ENCODE data around the genes GPBAR1 and TUBA4A.

DNA sequence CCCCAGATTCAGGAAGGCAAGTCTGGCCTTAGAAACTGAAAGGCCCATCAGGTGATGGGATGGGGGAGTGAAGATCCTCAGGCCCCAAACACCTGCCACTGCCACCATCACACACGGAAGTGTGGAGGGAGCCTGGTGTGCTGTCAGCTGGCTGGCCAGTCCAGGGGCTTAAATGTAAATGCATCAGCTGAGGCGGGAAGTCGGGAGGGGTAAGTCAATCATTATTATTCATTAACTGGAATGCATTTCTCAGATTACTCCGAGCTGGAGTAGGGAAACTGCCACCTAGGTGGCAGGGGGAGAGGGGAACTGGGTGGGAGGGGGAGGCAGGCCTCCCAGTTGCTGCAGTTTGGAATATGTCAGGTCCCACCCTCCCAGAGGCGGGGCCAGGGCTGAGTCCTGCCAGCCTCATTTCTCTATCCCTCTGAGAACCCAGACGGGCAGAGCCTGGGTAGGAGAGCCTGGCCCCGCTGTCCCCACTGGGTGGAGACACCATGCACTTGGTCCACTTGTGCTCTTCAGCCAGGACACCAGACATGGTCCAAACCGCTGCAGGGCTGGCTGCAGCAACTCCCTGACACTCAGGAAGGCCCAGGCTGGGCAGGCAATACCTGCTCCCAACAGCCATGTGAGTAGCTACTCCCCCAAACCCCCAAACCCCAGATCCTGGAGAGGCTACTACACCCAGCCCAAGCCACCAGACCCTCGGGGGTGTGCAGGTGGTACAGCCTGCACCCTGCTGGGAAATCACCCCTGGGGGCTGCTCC lies at the start of gene GPBAR1:
Gene GPBAR1 (plus strand): TSS at position 427 of the 767 bp plus-strand sequence.
- PRO-cap, 2 experiments = no peak in any of the 2 experiments

DNA sequence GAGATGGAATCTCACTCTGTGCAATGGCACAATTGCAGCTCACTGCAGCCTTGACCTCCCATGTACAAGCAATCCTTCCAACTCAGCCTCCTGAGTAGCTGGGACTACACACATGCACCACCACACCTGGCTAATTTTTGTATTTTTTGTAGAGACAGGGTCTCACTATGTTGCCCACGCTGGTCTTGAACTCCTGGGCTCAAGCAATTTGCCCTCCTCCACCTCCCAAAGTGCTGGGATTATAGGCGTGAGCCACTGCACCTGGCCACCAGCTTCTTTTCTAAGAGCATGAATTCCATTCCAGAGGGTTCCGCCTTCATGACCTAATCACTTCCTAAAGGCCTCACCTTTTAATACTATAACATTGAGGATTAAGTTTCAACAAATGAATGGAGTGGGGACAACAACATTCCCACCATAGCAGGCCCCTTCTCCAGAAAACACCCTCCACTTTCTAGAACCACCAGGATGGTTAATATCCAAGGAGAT lies 2.3 kb upstream of the TMBIM1 start:
- PRO-cap, 2 experiments = no peak in any of the 2 experiments

DNA sequence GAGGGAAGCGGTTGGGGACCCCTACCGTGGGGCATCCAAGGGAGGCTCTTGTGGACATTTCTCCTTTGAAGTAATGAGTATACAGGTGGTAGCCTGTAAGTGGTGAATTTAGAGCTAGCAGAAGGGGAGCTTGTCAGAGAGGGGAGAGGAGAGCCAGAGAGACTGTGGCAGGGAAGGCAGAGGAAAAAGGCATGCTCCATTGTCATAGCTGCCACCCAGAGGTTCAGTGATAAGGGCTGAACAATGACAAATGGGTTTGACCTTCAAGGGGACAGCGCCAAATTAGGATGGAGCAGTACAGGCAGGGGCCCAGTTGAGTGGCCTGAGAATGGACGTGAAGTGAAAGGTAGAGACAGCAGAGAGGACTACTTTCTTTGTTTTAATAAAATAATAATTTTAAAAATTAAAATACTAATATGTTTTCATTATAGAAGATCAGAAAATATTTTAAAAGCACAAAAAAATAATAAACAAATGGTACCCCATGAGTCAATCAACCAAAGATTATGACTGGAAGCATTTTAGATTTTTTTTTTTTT lies 15.4 kb upstream of the TMBIM1 start:
- PRO-cap, 2 experiments = no peak in any of the 2 experiments

- PRO-cap, 2 experiments = no peak in any of the 2 experiments
Measured at GRCh38 chr2:218404637-218405036, 5.0 kb downstream of the CTDSP1 start.

DNA sequence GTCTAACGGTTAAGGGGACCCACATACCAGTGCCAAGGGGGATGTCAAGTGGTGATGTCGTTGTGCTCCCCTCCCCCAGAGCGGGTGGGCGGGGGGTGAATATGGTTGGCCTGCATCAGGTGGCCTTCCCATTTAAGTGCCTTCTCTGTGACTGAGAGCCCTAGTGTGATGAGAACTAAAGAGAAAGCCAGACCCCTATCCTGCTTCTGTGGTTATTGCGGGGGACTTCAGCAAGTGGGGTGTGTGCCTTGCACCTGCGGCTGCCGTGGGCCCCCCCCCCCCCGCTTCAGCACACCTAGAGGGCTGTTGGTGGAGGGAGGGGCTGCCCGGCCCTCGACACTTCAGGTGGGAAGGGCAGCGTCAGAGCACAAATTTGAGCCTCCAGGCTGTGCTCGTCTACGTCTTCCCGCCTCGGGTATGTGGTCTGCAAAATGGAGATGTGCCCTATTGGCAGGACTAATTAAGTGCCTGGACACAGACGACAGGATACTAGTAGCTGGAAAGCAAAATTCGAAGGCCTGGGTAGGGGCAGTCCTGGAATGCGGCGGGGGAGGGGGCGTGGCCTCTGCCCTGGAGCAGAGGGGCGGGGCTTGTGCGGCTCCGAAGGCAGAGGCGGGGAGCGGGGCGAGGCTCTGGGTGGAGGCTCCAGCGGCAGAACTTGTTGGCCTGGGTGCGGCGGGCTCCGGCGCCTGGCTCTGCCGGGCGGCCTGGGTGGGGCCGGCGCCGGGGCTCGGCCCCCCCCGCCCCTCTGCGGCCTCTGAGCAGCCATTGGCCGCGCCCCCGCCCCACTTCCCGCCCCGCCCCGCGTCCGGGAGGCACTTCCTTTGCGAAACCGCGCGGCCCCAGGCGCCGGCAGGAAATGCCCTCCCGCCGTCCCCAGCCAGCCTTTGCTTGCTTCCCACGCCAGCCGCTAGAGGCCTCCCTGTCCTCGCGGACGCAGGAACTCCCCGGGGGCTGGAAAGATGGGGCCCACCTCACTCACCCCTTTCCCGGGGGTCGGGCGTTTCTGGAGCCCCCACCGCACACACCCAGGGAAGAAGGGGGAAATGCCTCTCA lies 6.4 kb downstream of the CTDSP1 start:
- PRO-cap, 2 experiments = peak in 1 of 2 experiments; most common plus-strand start position 163 of the sequence (in 1); most common minus-strand start position 663 of the sequence (in 1)

DNA sequence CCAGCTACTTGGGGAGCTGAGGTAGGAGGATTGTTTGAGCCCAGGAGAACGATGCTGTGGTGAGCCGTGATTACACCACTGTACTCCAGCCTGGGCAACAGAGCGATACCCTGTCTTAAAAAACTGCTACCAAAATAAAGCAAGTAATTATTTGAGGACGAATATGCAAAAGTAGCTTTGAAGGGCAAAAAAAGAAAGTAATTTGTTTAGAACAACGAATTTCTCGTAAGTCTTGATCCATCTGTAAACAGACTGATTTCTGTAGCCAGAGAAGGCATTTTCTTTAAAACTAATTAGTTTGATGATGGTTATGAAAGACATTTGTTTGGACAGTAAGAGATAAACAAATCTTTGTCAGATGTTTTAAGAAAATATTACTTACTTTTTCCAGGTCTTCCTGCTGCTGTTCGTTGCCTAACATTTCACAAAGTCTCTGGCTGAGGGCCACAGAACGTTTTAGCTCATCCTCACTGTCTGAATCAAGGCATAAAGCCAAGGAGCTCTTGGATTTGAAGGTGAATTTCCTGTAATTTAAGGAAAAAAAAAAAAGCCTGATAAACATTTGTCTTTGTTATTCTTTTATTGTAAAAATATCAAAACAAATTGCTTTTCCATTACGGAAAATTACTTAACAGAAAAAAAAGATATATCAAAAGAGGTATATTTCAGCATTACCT lies 57.7 kb downstream of the VIL1 start:
- PRO-cap, 2 experiments = no peak in any of the 2 experiments

DNA sequence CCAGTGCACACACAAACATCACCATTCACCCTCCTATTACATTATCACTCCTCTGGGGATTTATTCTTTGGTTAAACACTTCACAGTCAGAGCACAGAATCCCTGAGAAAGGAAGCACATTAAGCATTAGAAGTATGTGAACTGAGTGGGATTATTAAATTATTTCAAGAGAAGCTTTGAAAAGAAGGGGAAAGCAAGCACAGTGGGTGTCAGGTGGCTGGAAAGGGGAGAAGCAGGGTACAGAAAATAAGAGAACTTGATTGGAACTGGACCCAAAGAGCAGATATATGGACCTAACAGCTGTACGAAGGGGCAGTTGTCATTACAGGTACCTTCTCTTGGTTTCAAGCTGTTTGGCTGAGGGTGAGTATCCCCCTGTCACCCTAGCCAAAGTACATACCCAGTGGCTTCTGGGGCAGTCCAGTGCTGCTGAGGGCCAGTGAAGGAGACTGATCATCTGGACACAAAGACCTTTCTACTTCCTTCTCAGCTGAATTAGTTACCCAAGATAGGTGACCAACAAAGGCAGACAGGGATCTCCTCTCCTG lies 24.6 kb upstream of the CYP27A1 start:
- PRO-cap, 2 experiments = no peak in any of the 2 experiments

DNA sequence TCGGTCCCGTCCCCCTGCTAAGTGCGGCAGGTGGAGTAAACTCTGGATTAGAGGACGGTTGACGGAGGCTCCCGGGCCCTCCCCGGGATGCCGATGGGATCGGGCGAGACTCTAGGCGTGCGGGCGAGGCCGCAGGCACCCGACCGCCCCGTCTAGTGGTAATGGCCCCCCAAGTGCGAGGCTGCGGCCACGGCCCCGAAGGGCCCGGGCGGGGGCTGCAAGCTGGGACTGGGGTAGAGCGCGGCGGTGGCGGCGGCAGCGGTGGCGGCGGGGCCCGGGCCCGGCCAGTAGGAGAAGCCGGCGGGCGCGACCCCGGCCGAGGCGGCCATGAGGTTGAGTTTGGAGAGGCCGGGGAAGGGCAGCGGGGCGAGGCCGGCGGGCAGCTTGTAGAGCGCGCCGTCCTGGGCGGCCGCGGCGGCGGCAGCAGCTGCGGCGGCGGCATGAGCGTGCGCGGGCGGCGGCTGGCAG lies 3.4 kb downstream of the FEV start:
- PRO-cap, 2 experiments = no peak in any of the 2 experiments

DNA sequence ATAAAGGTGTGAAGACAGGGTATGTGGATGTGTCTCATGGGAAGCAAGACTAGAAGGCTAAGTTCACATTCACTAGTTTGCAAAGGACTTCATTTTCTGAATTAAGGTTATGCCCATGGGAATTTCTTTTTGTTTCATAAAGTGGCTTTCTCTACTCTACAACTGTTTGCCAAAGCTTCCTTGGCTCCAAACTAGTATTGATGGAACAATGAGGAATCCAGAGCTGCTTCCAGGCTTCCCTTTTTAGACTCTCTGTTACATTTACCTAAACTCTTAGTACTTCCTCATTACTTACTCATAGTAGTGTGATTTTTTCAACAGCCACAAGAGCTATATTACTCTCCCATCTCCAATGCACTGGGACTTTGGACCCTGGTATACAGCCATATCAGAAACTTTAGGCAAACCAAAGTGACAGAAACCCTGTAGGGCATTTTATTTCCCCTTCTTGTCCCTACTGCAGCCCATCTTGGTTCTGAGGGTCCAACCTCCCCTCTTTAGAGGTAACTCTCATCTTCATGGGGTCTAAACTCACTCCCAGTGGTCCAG lies 21.2 kb upstream of the IHH start:
- PRO-cap, 2 experiments = no peak in any of the 2 experiments

DNA sequence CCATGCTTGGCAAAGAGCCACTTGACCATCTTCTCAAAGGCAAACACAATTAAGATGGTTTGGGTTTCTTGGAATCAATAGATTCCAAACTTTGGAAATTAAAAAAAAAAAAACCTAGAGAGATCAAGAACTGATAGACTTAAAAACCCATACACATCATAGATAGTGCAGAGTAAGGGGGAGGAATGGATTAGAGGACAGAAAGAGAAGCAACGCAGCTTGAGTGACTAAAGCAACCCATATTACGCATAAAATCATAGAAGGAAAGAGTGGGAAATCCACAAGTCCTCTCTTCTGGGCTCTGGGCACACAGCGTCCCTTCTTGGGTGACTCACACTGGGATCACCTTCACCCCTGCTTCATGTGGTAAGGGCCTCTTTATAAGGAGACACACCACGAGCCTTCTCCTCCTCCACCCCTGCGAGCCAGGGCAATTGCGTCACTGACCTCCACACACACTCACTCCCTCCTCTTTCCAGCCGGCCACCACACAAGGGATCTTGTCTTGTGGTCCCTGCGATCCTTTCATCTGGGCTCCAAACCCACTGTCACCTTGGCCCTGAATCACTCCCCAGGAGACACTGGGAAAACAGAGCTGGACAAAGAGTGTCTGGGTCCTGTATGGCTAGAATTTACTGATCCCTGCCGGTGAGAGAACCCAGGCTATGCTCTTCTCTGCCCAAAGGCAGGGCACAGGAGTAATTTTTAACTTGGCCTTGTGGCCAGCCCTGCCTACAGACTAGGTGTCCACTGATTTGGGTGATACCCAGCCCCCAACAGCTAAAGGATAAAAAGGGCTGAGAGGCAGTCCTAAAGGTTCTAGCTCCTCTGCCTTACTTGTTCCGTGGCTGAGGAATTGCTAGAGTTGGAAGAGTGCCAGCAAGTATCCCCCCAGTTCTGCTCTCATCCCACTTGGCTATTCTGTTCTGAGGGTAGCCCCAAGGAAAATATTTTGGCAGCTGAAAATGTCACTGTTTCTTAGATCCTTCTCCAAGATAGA lies 35.3 kb downstream of the NHEJ1 start:
- PRO-cap, 2 experiments = no peak in any of the 2 experiments

DNA sequence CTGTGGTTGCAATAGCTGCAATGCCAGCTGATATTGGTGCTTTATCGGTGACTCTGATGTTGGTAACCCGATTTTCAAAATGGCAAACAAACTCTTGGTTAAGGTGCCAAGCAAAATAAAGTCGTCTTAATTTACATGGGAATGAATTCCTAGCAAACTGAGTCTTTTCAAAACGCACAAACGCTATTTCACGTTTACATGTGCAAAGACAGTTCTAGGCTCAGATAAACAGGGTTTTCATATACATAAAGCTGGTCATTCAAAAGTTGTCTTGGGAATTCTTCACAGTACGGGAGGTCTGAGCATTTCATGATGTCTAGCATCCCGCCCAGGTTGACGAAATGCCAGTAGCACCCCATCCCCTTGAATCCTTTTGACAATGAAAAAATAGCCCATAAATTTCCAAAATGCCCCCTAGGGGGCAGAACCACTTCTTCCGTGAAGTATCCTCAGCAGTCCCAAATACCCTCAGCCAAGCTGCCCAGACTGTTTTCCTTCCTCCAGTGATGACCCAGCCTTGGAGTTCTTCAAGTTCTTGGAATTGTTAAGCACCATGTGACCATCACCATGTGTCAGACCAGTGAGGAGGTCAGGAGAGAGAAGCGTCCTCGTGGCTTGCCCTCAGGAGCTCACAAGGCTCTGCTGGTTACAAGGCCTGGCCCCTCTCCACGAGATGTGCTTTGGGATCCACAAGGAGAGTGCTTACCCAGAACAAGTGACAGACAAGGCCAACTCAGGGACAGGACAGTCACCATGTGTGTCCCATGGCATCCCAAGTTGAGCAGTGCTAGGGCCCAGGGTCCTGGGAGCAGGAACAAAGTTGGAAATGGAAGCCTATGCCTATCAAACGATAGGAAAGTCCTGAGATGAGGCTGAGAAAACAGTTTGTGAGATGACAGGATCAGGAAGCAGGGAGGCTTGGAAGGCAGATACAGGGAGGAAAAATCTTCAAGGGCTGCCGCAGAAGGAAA lies 1.4 kb upstream of the SLC23A3 start:
- PRO-cap, 2 experiments = peak in 1 of 2 experiments; most common plus-strand start position 718 of the sequence (in 1); most common minus-strand start position 508 of the sequence (in 1)

GRCh38 chr2:219183043-219183709 lies 5.1 kb downstream of the RETREG2 start:
- PRO-cap, 2 experiments = no peak in any of the 2 experiments

- PRO-cap, 2 experiments = no peak in any of the 2 experiments
Measured at GRCh38 chr2:219214150-219214775, 4.5 kb downstream of the ABCB6 start.

- PRO-cap, 2 experiments = no peak in any of the 2 experiments
Measured at GRCh38 chr2:219222125-219222455, 3.3 kb upstream of the ABCB6 start.

GRCh38 chr2:219253756-219254867 lies at the start of gene TUBA4A:
TUBA4A (minus strand) TSS chr2:219253918.
- PRO-cap, 2 experiments = peak in 1 of 2 experiments; most common plus-strand start chr2:219254093 (in 1); most common minus-strand start chr2:219253916 (in 1)

- PRO-cap, 2 experiments = no peak in any of the 2 experiments
Measured at GRCh38 chr2:219266259-219266642, 12.5 kb upstream of the TUBA4A start.

DNA sequence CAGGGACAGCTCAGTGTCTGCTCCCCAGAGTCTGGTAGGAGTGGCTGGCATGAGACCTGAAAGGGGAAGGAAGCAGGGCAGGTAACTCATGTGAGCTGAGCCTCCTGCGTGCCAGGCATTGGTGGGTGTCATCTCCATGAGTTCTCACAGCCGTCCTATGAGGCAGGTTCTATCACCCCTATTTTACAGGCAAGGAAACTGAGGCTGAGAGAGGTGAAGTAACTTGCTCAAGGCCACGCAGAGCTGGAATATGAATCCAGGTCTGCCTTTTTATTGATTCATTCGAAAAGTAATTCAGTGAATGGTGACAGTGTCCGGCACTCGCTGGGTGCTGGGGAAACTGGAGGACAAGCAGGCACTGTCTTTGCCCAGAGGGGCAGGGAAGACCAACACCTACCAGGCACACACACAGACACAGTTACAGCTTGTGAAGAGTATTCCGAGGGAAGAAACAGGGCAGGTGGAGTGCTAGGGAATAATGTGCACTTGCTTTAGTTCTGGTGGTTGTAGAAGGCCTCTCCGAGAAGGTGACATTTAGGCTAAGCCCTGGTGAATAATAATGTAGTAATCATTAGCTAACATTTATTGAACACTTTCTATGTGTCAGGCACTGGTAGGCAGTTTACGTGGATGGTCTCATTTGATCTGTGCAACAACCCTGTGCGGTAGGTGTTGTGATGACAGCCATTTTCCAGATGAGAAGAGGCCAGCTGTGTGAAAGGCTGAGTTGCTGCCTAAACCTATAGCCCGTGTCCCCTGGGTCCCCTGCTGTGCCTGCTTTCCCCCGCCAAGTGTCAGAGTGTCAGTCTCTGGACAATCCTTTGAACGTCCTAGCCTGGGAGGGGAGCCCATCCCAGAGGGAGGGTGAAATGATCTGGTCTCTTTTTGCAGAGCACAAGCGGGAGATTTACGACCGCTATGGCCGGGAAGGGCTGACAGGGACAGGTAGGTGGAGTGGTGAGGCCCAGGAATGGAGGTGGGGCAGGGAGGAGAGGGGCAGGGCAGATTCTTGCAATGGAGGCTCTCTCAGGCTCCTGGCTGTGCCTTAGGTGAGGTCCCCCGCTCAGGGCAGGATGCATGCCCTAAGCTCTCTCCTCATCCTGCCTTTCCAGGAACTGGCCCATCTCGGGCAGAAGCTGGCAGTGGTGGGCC lies 2.0 kb downstream of the DNAJB2 start:
- PRO-cap, 2 experiments = peak in 1 of 2 experiments; most common plus-strand start position 134 of the sequence (in 1); most common minus-strand start position 342 of the sequence (in 1)

DNA sequence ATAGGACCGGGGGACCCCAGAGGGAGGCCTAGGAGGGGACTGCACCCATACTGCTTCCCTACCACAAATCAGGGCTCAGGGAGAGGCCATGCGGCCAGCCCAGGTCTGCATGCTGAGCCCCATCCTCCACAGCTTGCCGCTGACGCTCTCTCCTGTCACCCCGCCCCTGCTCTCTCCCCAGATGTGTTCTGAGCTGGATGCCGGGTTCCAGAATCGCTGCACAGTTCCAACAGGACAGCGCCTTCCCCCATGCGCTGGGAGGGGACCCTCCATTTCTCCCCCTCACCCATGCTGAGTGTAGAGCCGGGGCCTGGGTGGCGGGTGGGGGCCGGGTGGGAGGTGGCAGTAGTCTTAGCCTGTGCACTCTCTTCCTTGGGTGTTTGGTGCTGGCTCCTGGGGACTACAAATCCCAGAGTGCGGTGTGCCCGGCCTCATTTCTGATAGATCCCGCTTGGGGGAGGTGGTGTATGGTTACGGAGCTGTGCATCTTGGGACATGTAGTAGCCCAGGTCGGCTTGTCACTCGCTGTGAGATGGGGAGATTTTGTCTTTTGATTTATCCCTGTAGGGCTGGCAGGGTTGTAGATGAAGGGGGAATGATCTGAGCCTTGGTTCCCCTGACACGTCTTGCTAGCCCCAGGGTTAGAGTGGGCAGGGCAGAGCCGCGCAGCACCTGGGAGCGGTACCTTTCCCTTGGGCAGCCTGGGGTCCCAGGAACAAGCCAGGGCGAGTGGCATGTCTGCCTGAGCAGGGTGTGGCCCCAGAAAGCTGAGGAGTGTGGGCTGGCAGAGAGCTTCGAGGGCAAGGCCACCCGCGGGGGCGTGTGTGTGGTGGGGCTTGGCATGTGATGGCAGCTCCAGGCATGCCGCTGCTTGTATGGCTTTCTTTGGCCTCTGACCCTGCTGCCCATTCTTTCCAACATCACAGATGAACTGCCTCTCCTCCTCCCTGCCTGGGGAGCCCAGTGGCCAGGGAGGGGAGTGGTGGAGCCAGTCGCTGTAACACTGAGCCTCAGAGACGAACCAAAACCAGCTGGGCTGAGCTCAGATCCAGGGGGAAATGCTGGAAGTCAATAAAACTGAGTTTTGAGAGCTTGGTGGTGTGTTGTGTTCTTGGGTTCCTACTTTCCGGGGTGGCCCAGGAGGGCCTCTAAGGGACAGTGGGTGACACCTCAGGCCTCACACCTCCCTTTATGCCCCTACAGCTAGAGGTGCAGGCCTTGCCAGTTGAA lies 7.1 kb downstream of the DNAJB2 start:
- PRO-cap, 2 experiments = peak in 1 of 2 experiments; most common plus-strand start position 210 of the sequence (in 1); most common minus-strand start position 123 of the sequence (in 1)

DNA sequence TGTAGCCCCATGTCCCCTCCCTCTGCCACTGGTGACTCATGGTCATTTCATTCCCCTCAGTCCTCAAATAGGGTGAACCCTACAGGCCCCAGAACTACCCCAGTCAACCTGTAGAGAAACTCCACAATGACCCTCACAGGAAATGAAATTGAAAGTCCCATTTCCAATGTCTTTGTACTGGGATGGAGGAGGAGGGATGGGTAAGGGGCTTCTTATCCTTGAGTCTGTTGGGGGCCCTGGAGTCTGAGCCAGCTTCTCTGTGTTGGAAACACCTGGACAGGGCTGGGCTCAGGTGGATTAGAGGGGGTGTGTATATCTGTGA lies 6.1 kb upstream of the SPEG start:
- PRO-cap, 2 experiments = no peak in any of the 2 experiments

GRCh38 chr2:219451334-219452087 lies 16.9 kb downstream of the SPEG start:
- PRO-cap, 2 experiments = no peak in any of the 2 experiments

All from cerebral cortex (tissue), 2 donors.